Cerebellum (tissue), 5 donors: Measurements from ENCODE around the genes CD55, CR2 and CR1L.

- PRO-cap, 3 experiments, result no peak in any of the 3 experiments
- RAMPAGE, long total RNA, result no peak
These were observed 39.5 kb downstream of the MAPKAPK2 start for GRCh38 chr1:206724179-206724671.

- PRO-cap, 3 experiments, result no peak in any of the 3 experiments
- RAMPAGE, long total RNA, result no peak
These were observed 40.0 kb upstream of the IL19 start for GRCh38 chr1:206730516-206730933.

DNA sequence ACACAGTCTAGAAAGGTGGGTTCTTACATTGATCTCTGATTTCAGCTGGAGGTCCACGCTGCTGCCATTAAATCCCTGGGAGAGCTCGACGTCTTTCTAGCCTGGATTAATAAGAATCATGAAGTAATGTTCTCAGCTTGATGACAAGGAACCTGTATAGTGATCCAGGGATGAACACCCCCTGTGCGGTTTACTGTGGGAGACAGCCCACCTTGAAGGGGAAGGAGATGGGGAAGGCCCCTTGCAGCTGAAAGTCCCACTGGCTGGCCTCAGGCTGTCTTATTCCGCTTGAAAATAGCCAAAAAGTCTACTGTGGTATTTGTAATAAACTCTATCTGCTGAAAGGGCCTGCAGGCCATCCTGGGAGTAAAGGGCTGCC lies 23.0 kb upstream of the IL20 start:
- PRO-cap, 3 experiments, result no peak in any of the 3 experiments
- RAMPAGE, long total RNA, result no peak

DNA sequence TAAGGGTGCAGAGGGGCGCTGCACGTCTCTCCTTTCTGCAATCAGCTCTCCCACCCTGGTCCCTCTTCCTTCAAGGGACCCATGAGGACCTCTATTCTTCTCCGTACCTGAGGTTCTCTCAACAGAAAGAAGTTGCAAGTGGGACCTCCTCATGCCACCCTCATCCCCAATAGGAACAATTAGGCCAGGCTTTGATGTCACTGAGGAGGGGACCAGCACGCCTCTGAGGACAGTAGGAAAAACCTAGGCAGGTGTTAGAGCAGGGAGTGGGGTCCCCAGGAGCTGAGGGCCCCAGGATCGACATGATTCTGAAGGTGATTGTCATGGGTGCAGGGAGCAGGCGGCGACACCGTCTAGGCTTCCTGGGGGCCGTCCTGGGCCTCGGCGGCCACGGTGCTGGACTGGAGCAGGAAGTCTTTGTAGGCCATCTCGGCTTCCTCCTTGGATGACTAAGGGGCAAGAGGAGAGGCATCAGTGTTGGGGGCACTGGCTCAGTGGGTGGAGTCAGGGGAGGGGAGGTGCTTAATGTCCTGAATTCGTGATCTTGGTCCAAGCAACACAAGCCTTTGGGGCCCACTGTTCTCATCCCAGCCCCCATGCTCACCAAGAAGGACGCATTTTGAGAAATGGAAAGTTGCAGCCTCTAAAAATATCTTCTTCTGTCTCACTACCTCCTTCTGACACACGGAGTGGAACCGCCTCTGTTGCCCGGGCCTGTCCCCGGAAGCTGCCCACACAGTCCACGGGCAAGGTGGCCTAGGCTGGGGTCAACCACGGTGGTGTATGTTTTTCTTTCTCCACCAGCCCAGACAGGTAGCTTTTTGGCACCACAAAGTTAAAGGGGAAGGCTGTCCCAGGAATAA lies 8.5 kb upstream of the FCMR start:
- PRO-cap, 3 experiments, result no peak in any of the 3 experiments
- RAMPAGE, long total RNA, result no peak

GRCh38 chr1:206936871-206937956 lies 9.1 kb downstream of the PIGR start:
- PRO-cap, 3 experiments, result no peak in any of the 3 experiments
- RAMPAGE, long total RNA, result no peak

DNA sequence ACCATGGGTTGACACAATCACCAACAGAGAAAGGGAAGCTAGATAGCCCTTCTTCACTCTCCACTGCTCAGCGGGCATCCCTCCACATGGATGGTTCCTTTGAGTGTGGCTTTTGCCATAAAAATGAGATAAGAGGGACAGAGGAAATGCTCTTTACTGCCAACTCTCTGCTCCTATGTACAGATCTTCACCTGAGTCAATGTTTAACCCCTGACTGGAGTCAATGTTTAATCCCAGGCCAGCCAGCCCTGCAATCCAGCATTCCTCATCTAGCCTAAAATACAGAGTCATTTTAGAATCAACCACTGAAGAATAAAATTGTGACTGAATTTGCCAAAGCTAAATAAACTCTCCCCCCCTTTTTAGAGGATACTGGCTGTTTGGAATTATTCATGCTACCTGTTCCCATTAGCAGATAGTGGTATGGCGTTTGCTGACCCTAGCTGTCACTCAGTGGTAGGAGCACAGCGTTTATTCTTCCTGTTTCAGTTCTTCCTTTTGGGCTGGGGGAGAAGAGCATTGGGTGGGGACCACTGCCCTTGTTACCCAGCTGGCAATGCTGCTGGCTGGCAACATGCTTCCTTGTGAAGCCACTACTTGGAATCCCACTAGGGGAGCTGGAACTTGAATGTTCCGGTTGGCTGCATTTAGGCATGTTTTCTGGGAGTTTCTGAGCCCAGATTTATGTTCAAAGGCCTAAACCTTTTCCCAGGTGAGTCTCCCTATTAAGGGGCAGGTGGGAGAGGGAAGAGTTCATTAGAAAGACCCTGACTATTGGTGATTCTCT lies 5.3 kb upstream of the PIGR start:
- PRO-cap, 3 experiments, result no peak in any of the 3 experiments
- RAMPAGE, long total RNA, result no peak

- PRO-cap, 3 experiments, result no peak in any of the 3 experiments
- RAMPAGE, long total RNA, result no peak
These were observed 12.4 kb downstream of the C1orf116 start for GRCh38 chr1:207020120-207020513.

DNA sequence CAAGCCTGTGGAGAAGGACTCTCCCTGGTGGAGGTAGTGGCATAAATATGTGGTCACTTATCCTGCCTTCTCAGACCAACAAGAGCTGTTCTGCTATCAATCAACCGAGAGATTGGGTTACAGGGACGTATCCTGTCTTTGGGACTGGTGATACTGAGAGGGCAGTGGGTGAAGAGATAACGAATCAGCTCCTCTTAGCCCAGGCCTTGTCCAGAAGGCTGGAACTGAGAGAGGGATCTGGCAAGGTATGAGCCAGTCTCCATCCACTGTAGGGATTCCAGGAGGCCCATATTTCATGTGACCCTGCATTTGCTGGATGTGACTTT lies 11.4 kb downstream of the C1orf116 start:
- PRO-cap, 3 experiments, result no peak in any of the 3 experiments
- RAMPAGE, long total RNA, result no peak

GRCh38 chr1:207034017-207034608 lies 1.6 kb upstream of the C1orf116 start:
- PRO-cap, 3 experiments, result no peak in any of the 3 experiments
- RAMPAGE, long total RNA, result no peak

- PRO-cap, 3 experiments, result no peak in any of the 3 experiments
- RAMPAGE, long total RNA, result no peak
These were observed 4.6 kb downstream of the YOD1 start for GRCh38 chr1:207046051-207047175.

- PRO-cap, 3 experiments, result no peak in any of the 3 experiments
- RAMPAGE, long total RNA, result no peak
These were observed 1.9 kb upstream of the C4BPA start for GRCh38 chr1:207101979-207102639.

- PRO-cap, 3 experiments, result no peak in any of the 3 experiments
- RAMPAGE, long total RNA, result no peak
These were observed 4.7 kb upstream of the CD55 start for GRCh38 chr1:207316558-207317315.

- PRO-cap, 3 experiments, result peak in 2 of 3 experiments; most common plus-strand start chr1:207321508 (in 1); most common minus-strand start chr1:207321559 (in 2)
- RAMPAGE, long total RNA, result no peak
These were observed at the start of gene CD55 for GRCh38 chr1:207321388-207322338. Gene CD55 (plus strand): TSS chr1:207321678.

- PRO-cap, 3 experiments, result no peak in any of the 3 experiments
- RAMPAGE, long total RNA, result no peak
These were observed at the start of gene CR2 for GRCh38 chr1:207453933-207455058. Gene CR2 (plus strand): TSS chr1:207454328.

DNA sequence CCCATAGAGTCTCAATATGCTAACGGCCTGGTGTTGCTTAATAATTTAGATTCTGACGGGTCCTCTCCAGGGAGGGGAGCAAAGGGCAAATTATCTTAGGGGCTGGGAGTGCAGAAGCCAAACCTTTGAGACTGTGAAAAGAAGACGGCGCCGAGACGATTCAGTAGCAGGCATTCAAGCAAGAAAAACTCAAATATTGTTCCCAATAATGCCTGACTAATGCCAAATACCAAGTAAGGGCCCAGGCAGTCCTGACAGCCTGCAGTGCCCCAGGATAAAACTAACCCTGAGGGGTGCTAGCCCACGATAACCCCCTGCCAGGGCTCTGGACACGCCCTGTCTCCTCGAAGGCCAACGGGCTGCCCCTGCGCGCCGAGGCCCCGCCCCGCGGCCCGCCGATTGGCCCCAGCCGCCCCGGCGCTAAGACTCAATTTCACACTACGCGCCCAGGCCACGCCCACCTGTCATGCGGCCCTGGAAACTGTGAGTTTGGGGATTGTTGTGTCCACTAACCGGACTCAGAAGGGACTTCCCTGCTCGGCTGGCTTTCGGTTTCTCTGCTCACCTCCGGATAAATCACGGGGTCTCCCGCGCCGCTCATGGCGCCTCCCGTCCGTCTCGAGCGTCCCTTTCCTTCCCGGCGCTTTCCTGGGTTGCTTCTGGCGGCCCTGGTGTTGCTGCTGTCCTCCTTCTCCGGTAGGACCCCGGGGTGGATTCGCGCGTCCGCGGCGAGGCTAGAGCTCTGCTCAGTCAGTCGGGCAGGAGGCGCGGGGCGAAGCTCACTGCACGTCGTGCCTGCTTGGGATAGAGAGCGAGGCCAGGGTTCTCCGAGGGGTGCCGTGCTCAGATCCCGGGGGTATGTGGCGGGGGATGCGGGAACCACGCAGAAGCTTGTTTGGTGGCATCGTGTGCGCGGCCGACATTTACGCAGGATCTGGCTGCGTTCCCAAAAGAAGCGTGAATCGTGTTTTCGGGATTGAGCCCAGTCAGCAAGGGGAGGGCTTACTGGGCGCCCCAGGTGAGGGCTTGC lies at the start of gene CR1L:
Gene CR1L (plus strand): TSS at position 499 of the 1,030 bp plus-strand sequence.
- PRO-cap, 3 experiments, result no peak in any of the 3 experiments
- RAMPAGE, long total RNA, result no peak

DNA sequence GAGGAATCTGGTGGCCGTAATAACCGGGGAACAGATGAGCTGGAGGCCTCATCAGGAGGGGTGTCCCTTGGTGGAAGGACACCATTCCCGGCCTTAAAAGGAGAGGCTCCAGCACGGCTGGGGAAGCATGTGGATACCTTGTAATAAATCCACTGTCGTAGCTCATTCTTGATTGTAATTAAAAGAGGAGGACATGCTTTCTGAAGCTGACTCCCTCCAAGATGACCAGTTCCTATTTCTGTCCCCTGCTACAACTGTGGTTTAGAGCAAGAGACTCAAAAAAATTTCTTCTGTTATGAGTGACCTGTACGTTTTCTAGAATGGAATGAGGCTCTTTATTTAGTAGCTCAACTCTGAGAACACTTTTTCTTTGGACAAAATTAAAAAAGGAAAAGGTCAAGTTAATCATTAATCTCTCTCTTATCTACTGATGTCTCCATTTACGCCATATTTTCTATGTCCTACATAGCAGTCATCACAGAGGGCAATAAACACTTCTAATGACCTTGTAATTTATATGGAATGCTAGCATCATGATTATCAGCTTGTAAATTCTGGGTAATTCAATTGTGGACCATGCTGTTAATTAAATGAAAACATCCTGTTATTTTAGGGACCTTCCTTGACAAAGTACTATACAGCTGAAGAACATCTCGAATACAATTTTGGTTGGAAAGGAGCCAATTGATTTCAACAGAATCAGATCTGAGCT lies 13.9 kb upstream of the CD46 start:
- PRO-cap, 3 experiments, result no peak in any of the 3 experiments
- RAMPAGE, long total RNA, result no peak

DNA sequence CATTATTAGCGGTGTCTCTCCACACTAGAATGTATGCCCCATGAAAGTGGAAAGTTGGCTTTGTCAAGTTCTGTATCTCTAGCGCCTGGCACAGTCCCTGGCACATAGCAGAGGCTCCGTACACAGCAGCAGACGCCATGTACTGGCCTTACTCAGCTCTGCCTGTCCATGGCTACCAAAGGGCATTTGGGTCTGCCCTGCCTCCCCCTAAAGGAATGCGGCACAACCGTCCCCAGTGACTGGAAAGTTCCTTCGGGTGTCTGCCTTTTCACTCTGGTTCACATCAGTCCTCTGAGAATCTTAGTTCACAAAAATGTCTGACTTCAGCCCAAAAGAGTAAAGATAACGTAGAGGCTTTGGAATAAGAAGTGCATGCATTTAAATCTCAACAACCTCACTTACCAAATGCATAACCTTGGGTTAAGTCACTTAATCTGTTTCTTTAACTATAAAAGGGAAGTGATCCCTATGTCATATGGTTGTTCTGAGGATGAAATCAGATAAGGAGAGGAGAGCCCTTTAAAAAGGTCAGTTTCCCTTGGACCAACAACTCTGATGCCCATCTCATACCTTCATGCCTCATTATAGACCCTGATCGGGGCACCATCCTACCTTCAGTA lies 61.1 kb downstream of the CD46 start:
- PRO-cap, 3 experiments, result no peak in any of the 3 experiments
- RAMPAGE, long total RNA, result no peak

GRCh38 chr1:207820446-207821571 lies 69.0 kb downstream of the CD46 start:
- PRO-cap, 3 experiments, result peak in 1 of 3 experiments; most common plus-strand start chr1:207821332 (in 1); most common minus-strand start chr1:207821245 (in 1)
- RAMPAGE, long total RNA, result no peak

- PRO-cap, 3 experiments, result no peak in any of the 3 experiments
- RAMPAGE, long total RNA, result no peak
These were observed 38.9 kb downstream of the CD34 start for GRCh38 chr1:207872077-207872407.

DNA sequence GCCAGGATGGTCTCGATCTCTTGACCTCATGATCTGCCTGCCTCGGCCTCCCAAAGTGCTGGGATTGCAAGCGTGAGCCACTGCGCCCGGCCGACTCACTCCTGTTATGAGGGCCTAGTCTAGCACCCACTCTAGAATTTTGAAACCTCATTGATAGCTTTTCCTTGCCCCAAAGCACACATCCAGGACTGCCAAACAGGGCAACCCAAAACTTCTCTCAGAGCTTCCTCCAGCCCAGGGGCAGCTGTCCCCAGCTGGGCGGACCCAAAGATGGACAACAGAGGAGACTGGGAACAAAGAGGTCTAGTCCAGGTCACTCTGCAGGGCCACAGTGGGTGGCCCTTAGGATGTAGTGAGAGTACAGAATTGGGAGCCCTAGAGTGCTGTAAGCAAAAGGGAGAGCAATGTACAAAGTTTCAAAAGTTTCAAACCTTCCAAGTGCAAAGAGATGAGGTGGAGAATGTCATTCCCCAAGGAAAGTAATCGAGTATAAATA lies 1.3 kb downstream of the CD34 start:
- PRO-cap, 3 experiments, result no peak in any of the 3 experiments
- RAMPAGE, long total RNA, result no peak